Tibial artery (tissue), 1 donor: ENCODE measurements around the genes CD27 and PHB2.

- PRO-cap: unidirectional peak, plus-strand start at chr12:6376413; unidirectional peak, minus-strand start at chr12:6376763
These were observed 913 bp upstream of the SCNN1A start for GRCh38 chr12:6376006-6376946.

- PRO-cap: no peak
These were observed 28.2 kb upstream of the CD27 start for GRCh38 chr12:6416540-6416972.

- PRO-cap: no peak
These were observed at the start of gene CD27 for GRCh38 chr12:6444377-6445598. CD27 (plus strand) TSS chr12:6444955.

DNA sequence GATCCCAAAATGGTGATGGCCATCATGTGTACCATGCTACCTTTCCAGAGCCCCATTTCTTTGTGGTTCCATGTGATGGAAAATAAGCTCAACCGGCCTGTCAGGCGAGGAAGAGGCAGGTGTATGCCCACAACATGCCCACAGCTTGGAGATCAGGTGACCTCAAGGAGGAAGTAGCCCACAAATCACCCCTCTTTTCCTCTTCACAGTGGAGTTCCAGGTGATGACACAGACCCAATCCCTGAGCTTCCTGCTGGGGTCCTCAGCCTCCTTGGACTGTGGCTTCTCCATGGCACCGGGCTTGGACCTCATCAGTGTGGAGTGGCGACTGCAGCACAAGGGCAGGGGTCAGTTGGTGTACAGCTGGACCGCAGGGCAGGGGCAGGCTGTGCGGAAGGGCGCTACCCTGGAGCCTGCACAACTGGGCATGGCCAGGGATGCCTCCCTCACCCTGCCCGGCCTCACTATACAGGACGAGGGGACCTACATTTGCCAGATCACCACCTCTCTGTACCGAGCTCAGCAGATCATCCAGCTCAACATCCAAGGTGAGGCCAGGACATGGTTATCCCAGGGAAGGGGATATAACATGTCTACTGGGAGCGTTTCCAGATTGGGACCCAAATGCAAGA is 5.5 kb downstream of the TAPBPL start:
- PRO-cap: no peak

- PRO-cap: no peak
These were observed 466 bp downstream of the NCAPD2 start for GRCh38 chr12:6494420-6494716.

- PRO-cap: no peak
These were observed 7.9 kb downstream of the IFFO1 start for GRCh38 chr12:6547929-6548384.

- PRO-cap: no peak
These were observed 16.2 kb upstream of the NOP2 start for GRCh38 chr12:6584327-6584751.

DNA sequence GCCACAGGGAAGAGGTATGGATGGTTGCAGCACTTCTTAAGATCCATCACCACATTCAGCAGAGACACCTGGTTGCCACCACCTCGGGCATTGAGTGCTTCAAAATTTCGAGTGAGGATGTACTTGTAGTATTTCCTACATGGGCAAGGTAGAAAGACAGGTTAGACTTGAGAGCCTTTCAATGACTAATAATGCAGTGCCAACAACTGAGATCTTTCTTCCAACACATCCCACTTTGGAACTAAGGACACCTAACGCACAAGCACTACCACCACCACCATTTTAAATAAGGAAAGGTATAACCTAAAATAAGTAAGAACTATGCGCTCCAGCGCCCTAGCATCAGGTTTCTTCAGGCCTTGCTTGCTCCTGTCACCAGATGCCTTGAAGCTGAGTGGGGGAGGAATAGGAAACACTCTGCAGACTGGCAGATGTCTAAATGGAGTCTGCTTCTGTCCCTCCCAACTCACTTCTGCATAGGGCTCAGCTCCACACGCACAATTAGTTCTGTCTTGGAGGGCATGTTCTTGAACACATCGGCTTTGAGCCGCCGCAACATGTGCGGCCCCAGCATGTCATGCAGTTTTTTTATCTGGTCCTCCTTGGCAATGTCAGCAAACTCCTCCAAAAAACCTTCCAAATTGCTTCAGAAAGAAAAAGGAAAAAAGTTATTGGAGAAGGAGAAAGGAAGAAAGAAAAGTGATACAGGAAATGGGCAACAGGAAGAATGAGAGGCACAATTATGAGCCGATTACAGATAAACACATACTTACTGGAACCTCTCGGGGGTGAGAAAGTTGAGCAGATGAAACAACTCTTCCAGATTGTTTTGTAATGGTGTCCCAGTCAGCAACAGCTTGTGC is 15.0 kb downstream of the CHD4 start:
- PRO-cap: no peak

GRCh38 chr12:6604094-6605077 is 2.8 kb downstream of the CHD4 start:
- PRO-cap: no peak

GRCh38 chr12:6689649-6690019 is 459 bp upstream of the ZNF384 start:
- PRO-cap: bidirectional peak, plus-strand start at chr12:6689726, minus-strand start at chr12:6689481

DNA sequence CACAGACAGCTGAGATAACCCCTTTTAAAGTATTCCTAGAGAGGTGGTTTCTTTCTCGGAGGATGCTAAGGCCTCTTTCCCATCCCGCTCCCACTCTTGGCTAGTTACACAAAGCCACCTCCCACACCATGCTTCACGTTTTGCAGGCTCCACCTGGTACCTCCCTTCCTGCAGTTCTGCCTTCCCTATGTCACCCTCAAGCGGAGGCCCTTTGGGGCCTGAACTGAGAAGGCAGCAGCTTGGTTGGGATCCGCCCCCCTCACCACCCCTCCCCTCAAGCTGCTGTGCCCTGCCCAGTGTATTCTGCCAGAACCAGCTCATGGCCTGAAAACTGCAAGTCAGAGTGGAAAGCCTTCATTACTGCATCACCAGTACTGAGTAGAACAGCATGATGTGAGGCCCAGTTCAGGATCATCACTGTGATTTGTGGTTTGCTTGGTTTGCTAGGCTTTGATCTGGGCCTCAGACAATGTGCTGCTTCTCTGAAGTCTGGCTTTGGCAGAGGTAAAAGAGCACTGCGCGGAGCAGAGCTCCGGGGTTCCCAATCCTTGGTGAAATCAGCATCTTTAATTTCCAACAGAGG is 1.1 kb downstream of the USP5 start:
- PRO-cap: bidirectional peak, plus-strand start at position 52 of the sequence, minus-strand start outside the sequence; bidirectional peak, plus-strand start at position 357 of the sequence, minus-strand start at position 213 of the sequence

DNA sequence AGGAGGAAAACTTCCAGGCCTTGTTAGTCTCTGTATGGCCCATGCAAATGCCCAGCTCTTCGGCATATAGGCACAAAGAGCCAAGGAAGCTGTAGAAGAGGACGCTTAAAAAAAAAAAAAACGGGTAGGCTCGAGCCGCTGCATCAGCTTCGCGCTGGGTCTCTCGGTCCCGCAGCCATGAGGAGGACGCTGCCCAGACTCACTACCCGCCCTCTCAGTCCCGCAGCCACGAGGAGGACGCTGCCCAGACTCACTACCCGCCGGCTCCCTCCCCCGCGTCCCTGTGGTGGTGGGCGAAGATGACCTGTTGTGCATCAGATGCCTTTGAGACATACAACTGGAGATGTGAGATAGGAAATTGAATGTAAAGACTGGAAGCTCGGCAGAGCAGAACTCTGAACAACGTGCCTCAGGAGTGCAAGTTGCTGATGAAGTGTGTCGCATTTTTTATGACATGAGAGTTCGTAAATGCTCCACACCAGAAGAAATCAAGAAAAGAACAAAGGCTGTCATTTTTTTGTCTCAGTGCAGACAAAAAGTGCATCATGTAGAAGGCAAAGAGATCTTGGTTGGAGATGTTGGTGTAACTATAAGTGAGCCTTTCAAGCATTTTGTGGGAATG is 11.5 kb upstream of the SPSB2 start:
- PRO-cap: unidirectional peak, plus-strand start at position 159 of the sequence

DNA sequence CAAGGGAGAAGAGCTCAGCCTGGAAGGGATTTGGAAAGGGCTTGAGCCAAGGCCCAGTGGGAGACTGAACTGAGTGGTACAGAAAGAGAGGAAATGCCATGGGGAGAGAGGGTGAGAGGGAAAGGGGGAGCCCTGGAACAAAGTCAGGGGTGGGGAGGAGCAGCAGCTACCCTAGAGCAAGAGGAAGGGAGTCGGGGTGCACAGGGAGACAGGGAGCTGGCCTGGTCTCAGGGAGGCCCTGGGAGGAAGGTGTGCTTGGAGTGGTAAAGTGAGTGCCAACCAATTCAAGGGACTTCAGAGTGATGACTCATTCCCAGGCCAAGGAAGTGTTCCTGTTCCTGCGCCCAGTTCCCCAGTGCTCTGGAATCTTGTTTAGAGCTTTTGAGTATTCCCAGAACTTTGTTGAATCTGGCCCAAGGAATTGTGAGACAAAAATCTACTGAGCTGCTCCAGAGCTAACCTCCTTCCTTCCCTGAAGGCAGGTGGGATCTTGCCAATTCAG is 2.4 kb upstream of the ATN1 start:
- PRO-cap: bidirectional peak, plus-strand start at position 402 of the sequence, minus-strand start at position 251 of the sequence

- PRO-cap: no peak
These were observed 6.3 kb downstream of the ATN1 start for GRCh38 chr12:6933623-6934849.

- PRO-cap: unidirectional peak, plus-strand start at chr12:6937478; unidirectional peak, plus-strand start at chr12:6937732; bidirectional peak, plus-strand start at chr12:6938107, minus-strand start at chr12:6938029
These were observed 6.1 kb upstream of the C12orf57 start for GRCh38 chr12:6937350-6938479.

- PRO-cap: no peak
These were observed 889 bp downstream of the PTPN6 start for GRCh38 chr12:6951870-6952619.

GRCh38 chr12:6953322-6954451 is 2.5 kb downstream of the PTPN6 start:
- PRO-cap: unidirectional peak, minus-strand start at chr12:6953598; bidirectional peak, plus-strand start at chr12:6954049, minus-strand start at chr12:6953937

DNA sequence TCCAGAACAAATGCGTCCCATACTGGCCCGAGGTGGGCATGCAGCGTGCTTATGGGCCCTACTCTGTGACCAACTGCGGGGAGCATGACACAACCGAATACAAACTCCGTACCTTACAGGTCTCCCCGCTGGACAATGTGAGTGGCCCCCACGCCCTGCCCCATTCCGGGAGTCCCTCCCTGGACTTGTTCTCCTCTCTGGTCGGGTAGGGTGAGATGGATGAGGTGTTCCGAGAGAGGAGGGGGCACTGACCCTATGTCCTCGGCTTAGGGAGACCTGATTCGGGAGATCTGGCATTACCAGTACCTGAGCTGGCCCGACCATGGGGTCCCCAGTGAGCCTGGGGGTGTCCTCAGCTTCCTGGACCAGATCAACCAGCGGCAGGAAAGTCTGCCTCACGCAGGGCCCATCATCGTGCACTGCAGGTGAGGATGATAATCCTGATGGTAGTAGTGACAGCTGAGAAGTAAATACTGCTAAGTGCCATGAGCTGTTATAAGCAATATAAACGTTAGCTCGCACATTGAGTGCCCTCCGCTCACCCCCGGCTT is 6.6 kb downstream of the PTPN6 start:
- PRO-cap: no peak

GRCh38 chr12:6963442-6963685 is 7.1 kb downstream of the PHB2 start:
- PRO-cap: no peak

DNA sequence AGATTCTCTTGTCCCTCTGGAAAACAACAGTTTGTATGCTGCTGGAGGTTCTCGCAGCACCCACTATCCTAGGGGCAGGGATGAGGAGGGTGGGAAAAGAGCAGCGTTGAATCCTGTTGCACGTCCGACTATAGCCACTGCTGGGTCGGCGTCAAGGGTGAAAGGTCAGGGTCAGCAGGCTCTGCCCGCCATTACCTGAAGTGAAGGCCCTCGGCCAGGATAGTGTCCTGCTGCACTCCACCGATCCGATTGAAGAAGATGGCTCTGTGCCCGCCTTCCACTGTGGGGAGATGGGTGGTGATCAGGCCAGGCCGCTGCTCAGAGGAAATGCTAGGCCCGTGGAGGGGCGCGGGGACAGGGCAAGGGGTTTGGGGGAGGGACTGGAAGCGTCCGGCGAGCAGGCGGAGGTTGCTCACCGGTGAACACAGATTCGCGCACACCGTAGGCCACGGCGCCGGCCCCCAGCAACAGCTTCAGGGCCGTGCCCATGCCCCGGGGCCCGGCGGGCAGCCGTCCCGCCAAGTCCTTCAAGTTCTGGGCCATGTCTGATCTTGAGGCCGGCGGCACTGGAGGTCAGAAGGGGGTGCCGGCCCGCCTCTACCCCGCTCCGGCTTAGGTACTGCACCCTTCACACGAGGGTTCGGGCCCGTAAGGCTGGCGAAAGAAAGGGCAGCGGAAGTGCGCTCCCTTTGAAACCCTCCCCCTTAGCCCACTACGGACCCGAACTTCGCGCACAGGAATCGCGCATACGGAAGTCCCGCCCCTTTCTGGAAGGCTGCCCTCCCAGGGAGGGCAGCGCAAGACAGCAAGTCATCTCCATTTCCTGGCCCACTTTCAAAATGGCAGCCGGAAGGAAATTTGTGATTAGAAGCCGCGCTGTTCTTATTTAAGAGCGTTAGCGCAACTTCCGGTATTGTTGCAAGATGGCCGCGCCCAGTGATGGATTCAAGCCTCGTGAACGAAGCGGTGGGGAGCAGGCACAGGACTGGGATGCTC is at the start of gene PHB2:
Gene PHB2, minus strand, starts transcription at position 664 of the 996 bp plus-strand sequence.
- PRO-cap: bidirectional peak, plus-strand start at position 913 of the sequence, minus-strand start at position 706 of the sequence